Vagina (tissue), 1 donor: ENCODE measurements around a stretch of chr6.

DNA sequence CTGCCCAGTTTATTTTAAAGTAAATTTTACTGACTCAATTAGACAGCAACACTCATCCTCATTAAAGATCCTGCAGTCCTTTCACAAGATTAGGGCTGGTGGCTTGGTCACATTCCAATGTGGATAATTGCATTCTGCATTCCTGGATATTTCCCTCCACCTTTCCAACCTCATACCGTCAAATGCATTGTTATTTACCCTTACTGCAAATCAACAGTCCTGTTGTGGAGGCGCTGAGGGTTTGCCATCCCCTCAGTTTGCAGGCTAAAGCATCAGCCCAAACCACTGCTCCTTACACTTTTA lies 5.4 kb downstream of the CITED2 start:
- PRO-cap = no peak
- RAMPAGE, long total RNA = no peak

- PRO-cap = no peak
- RAMPAGE, long total RNA = no peak
Observed at GRCh38 chr6:139376513-139377082, 2.1 kb upstream of the CITED2 start.

- PRO-cap = no peak
- RAMPAGE, long total RNA = no peak
Observed at GRCh38 chr6:139533496-139533978, 159.1 kb upstream of the CITED2 start.

GRCh38 chr6:139533979-139534549 lies 159.6 kb upstream of the CITED2 start:
- PRO-cap = no peak
- RAMPAGE, long total RNA = no peak

DNA sequence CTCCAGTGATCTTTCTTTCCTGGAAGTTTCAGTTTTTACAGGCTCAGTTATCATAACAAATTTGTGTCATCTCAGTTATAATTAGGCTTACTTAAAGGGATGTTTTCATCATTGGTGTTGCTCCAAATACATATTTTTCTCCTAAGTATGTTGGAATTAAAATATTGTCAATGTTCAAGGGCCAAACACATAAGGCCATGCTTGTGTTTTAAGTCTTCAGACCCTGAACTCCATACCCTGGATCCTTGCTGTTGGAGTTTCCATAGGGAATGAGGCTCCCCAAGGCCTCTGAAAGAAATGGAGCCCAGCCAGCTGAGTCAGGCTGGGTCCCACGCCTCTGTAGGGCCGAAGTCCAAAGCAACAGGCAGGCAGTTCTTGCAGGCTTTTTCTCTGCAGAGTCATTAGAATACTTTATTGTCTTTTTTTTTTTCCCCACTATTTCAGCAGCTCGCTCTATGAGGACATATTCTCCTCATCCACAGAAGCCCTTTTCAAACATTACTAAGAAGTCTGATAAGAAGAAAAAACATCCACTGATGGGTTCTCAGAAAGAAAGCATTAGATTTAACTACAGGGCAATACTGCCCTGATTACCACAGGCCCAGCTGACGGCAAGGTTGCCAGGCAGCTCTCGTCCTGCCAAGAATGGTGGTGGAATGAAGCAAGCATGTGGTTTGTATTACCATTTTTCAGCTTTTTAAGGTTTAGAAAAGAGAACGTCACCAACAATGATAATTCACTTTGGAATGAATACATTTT lies 223.3 kb upstream of the CITED2 start:
- PRO-cap = no peak
- RAMPAGE, long total RNA = no peak

- PRO-cap = unidirectional peak, plus-strand start at chr6:139839691
- RAMPAGE, long total RNA = no peak
Observed at GRCh38 chr6:139839270-139840146, 465.1 kb upstream of the CITED2 start.

- PRO-cap = no peak
- RAMPAGE, long total RNA = no peak
Observed at GRCh38 chr6:140343009-140343658, 968.7 kb upstream of the CITED2 start.

DNA sequence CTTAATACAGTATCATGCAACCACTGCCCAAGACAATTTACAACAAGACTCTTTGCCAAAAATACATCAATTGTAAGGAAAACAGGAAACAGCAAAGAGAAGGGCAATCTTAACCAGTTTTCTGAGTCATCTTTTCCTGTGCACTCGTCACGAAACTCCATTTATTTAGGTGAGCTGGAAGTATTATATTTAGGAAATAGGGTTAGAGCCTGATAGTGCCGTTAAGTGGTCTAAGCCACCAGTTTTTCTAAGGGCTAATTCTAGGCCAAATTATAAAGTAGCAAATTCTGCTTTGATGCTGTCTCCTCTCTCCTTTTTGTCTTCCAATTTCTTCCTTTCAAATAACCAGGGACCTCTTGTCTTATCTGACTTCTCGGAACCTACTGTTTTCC lies 1197.8 kb upstream of the CITED2 start:
- PRO-cap = no peak
- RAMPAGE, long total RNA = no peak

GRCh38 chr6:140979445-140980216 lies 1153.1 kb upstream of the GJE1 start:
- PRO-cap = no peak
- RAMPAGE, long total RNA = no peak

GRCh38 chr6:141153454-141153788 lies 979.3 kb upstream of the GJE1 start:
- PRO-cap = no peak
- RAMPAGE, long total RNA = no peak

GRCh38 chr6:142716012-142716551 lies 228.9 kb downstream of the HIVEP2 start:
- PRO-cap = no peak
- RAMPAGE, long total RNA = no peak

GRCh38 chr6:143054040-143054549 lies 6.6 kb upstream of the AIG1 start:
- PRO-cap = no peak
- RAMPAGE, long total RNA = no peak

DNA sequence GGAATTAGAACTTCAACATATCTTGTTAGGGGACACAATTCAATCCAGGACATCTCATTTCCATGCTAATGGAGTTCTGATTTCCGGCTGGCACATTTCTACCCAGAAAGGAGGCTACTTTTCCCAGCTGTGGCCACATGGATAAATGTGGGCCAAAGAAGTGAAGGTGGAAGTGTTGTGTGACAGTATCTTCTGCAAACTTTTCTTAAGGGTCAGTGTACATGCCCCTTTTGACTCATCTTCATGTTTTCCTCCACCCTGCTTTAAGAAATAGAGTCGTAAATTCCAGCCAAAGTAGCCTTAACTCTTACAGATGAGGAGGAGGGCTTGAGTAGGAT lies 6.2 kb upstream of the AIG1 start:
- PRO-cap = unidirectional peak, plus-strand start at position 159 of the sequence
- RAMPAGE, long total RNA = no peak

DNA sequence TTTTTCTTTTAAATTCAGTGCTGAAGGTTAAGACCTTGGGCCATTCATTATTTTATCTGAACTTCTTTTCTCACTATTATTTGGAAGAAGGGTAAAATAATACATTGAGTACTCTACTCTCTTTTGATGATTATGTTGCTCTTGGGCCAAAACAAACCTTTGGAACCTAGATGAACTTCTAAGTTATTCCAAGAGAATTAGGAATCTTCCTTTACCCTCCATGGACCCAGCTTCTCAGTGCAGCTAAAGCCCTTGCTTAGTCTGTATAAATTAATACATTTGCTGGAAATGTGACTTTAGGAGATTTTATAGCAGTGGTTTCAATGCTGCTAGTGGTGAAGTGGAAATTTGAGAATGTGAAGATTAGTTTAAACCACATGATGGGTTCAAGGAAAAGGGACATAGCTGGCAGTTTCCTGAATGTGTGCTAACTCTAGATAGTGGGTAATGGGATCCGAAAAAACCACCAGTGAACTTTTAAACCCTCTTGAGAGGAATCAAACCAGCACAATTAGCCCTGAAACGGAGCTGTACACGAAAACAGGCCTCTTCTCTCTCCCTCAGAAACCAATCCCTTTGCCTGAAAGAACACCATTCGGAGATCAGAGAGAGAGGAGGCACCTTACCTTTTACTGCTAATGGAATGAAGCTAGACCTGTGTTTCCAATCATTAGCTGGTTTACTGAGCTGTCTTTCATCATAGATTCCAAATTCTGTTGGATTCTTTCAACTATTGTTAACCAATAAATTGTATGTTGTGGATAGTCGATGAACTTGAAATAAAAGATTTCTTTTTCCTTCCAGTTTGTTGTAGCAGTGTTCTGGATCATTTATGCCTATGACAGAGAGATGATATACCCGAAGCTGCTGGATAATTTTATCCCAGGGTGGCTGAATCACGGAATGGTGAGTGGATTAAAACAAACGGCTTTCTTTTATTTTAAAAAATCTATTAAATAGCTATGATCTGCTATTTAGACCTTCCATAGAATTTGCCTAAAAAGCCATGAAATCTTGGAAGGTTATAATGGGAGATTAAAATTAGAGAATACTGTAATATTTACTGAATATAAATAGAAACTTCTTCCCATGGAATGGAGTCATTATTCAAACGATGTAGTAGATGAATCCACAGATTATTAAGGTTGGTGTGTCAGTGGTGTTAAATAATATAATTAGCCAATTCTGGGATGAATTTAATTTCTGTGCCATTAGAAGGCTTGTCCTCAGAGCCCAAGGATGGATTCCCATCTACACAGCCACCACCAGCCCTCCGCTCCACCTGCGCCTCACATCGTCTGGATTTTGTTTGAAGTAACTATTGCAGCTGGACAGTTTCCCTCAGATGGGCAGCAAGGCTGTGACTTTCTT lies 104.1 kb downstream of the AIG1 start:
- PRO-cap = no peak
- RAMPAGE, long total RNA = no peak

- PRO-cap = no peak
- RAMPAGE, long total RNA = no peak
Observed at GRCh38 chr6:143568896-143569585, 57.5 kb upstream of the FUCA2 start.

DNA sequence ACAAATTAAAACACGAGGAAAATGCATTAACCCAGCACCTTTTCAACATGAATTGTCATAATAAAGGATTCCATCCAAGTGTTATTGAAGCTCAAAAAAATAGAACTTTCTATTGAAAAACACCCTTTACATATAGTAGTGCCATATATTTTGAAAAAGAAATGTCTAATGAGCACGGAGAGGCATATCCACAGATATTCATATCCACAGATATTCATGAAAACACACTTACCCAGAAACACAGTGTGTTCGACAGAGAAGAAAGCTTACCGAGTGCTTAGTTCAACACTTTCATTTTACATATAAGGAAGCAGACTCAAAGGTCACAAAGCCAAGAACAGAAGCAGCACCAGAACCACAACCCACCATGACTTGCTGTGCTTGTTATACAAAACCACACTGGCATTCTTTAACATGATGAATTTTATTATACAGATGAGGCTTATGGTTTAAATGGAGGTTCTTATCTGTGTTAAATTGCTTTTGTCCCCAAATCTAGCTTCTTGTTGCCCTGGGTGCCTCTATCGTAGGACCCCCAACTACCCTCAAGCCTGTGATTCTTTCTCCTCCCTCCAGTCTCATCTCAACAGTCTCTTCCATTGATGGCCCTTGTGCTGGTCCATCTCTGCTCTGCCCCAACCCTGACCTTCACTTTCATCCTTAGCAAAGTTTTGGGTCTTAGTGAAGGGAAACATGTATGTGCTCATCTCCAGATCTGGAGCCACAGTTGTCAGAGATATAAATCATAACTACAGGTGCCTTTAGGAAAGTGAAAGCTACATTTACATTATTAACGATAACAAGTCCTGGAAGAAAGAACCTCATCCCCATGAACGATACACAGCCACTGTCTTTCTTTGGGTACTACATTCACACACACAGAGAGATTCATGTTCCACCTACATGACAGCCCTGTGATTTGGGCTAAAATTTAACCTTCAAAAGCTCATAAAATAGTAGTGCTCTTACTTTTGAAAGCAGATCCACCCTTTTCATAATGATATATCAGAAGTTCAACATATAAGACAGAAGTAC lies 40.1 kb downstream of the SF3B5 start:
- PRO-cap = no peak
- RAMPAGE, long total RNA = no peak

DNA sequence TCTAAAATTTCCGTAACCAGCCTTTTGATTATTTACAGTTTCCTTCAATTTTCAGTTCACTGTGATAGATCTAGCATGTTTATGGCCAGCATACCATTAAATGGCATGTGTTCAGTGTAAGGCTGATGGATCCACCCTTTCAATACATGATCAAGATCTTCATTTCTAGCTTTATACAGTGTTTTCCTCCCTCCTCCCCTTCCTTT lies 19.0 kb downstream of the STX11 start:
- PRO-cap = no peak
- RAMPAGE, long total RNA = no peak

GRCh38 chr6:144285714-144285972 lies 508 bp downstream of the UTRN start:
- PRO-cap = bidirectional peak, plus-strand start at chr6:144285917, minus-strand start at chr6:144285546
- RAMPAGE, long total RNA = no peak

DNA sequence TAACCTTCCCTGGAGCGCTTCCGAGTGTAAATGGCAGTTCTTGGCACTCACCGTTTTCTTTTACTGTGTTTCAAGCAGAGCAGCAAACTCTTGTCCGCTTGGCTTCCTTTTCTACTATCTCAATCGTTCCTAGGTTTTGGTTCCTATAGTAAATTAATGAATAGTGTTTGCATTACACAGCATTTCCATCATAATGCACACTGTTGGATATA lies 2.1 kb downstream of the UTRN start:
- PRO-cap = no peak
- RAMPAGE, long total RNA = no peak

DNA sequence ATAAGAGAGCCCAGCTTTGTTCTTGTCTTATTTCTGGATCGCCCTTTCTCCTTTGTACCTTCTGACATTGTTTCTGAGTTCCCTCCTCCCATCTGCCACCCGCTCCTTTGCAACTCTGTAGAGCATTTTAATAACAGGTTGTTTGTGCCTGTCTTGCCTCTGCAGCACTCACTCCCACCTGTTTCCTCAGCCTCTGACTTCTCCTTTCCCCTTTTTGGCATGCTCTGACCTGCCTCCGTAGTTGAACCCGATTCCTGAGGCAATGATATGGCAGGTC lies 50.1 kb downstream of the UTRN start:
- PRO-cap = no peak
- RAMPAGE, long total RNA = no peak